Left colon (tissue), 1 donor: ENCODE results near the gene SLC41A3.

DNA sequence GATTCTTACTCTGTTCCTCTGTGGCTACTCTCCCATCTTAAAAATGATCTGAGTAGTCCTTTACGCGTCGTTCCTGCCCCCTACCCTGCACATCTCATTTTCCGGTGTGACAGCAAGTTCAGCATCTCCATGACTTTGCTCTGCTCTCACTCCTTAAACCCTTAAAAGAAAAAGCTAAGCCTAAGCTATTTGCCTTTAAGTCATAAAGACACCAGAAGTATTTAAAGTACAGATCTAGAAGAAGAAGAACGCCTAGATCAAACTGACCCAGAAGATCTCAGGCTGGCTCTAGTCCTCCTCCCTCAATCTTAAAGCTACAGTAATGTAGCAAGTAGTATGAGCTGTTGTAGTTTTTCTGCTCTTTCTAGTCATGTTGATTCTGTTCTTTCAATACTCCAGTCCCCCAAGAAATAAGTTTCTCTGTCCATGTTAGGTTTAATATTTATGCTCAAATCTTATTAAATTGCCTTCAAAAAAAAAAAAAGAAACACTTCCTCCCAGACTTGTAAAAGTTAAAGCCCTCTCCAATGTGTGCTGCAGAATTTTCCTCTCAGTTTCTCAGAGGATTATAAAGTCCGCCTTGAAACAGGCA is 135.1 kb upstream of the ROPN1B start:
- PRO-cap = no peak

DNA sequence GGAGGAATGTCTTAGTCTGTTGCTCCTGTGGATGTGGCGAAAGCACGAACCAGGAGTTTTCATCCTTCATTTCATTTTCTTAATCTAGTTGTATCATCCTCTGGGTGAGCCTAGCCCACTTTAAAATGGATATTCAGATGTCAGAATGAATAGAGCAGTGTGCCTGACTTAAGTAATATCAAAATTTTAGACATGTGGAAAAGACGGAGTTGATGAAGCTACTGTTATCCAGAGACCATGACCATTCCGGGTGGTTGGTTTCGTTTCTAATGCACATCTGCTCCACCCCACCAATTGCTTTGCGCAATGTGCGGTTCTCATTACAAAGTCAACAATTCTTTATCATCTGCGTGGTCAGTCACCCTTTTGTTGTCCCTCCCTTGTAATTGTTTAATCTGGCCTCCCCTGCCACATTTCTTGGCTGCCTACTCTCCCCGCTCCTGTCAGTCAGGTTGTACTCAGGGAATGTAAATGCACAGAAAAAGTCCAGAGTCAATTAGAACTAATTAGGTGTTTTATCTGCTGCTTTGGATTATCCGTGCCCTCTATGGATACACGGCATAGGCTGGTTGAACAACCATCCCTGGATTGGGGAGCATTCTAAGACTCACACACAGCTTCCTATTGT is 33.8 kb upstream of the ROPN1B start:
- PRO-cap = no peak

DNA sequence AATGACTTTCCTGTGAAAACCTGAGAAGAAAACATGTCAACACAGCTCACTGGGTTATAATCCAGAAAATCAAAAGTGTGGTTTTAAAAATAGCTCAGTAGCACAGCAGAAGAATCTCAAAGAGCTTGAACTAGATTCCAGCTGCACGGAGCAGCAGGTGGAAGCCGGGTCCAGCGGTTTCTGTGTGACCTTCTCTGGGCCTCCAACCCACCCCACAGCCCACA is 23.4 kb downstream of the SLC41A3 start:
- PRO-cap = no peak

- PRO-cap = unidirectional peak, plus-strand start at chr3:126083681; bidirectional peak, plus-strand start at chr3:126084219, minus-strand start at chr3:126084021
These were observed at the start of gene SLC41A3 for GRCh38 chr3:126083257-126084625. Gene SLC41A3 (minus strand): TSS chr3:126084124.

GRCh38 chr3:126157206-126157599 is 23.2 kb downstream of the ALDH1L1 start:
- PRO-cap = no peak

- PRO-cap = no peak
These were observed 4.2 kb upstream of the ALDH1L1 start for GRCh38 chr3:126184514-126185101.

- PRO-cap = no peak
These were observed 79.3 kb upstream of the ALDH1L1 start for GRCh38 chr3:126259492-126260289.

- PRO-cap = no peak
These were observed 87.8 kb downstream of the KLF15 start for GRCh38 chr3:126269316-126269839.

GRCh38 chr3:126287124-126288371 is 69.7 kb downstream of the KLF15 start:
- PRO-cap = no peak

DNA sequence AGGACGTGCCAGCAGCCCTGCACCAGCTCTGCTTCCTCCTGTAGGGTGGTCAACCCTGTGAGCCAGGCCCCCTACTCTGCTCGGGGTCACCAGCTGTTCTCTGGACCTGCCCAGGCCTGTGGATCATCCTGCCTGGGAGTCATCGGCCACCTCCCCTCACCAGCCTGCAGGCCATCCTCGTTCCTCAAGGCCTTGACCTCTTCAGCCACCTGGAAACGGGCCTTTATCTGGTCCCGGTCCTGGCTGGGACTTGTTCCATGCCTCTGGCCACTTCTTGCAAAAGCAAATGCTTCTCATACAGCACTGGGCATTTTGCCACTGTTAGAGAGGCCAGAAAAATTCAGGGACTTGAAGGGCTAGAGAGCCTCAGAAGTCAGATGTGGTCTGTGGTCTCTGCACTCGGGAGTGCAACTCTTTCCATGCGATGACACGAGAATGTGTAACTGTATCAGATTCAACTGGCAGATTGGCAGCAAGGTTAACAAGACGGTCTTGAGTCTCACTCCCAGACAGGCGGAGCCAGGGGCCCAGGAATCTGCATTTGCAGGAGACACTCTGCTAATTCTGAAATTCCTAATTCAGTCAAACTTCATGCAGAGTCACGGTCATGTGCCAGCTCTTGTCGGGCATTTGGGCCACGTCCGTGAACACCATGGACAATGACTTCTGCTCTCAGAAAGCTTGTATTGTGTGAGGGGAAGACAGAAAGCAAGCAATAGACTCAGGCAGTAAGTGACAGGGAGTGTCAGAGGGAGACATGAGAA is 16.9 kb upstream of the KLF15 start:
- PRO-cap = no peak

DNA sequence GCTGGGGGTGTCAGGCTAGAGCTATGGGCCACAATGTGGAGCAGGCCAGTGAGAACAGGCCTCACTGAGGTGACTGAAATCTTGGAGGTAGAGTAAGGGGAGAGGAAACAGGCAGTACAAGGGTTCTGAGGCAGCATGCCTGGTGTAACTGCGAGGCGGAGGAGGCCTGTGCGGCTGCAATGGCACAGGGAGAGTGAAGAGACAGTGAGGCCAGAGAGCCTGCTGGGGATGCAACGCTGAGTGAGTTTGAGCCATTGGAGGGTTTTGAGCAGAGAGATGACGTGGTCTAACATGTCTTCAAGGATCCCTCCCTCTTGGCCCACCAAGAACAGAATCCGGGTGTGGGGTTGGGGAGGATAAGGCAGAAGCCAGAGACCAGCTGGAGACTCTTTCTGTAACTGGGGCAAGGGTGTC is 17.5 kb upstream of the KLF15 start:
- PRO-cap = no peak

GRCh38 chr3:126451505-126451959 is 24.2 kb downstream of the ZXDC start:
- PRO-cap = no peak

- PRO-cap = no peak
These were observed 42.1 kb upstream of the C3orf22 start for GRCh38 chr3:126600843-126601320.

GRCh38 chr3:126602281-126602783 is 43.6 kb upstream of the C3orf22 start:
- PRO-cap = no peak

DNA sequence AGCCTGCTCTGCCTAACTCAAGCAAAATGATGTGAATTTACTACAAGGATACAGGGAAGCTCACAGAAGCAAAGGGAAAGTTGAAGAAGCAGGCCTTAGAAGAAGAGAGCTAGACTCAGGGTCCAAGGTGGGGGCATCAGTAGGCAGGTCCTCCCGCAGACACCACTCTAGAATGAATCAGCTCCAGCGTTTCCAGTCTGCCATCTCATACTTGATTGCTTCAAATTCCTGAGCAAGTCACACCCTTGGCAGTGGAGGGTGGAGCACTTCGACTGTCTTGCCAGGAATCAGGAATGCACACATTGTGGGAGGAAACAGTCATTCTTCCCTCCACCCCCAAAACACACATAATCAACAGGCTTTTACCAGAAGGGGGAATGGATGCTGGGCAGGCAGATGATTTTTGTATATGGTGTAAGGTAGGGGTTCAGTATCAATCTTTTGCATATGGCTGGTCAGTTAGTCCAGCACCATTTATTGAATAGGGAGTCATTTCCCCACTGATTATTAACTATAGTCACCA is 78.5 kb downstream of the CHCHD6 start:
- PRO-cap = no peak

DNA sequence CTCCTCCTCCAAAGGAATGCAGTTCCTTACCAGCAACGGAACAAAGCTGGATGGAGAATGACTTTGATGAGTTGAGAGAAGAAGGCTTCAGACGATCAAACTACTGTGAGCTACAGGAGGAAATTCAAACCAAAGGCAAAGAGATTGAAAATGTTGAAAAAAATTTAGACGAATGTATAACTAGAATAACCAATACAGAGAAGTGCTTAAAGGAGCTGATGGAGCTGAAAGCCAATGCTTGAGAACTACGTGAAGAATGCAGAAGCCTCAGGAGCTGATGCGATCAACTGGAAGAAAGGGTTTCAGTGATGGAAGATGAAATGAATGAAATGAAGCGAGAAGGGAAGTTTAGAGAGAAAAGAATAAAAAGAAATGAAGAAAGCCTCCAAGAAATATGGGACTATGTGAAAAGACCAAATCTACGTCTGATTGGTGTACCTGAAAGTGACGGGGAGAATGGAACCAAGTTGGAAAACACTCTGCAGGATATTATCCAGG is 98.2 kb downstream of the CHCHD6 start:
- PRO-cap = no peak

DNA sequence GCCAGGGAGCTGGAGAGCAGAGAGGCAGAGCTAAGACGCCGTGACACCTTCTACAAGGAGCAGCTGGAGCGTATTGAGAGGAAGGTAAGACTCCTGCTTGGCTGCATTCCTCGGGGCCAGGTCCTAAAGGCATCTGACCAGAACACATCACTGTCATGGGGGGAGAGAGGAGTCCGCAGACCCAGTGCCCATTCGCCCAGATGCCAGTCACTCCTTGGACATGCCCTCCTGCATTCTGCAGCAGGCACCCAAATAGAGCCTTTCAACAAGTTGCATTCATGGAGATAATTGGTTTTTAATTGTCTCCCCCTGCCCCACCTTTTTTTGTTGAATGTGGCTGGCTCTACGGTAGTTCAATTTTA is 130.3 kb upstream of the PLXNA1 start:
- PRO-cap = no peak

DNA sequence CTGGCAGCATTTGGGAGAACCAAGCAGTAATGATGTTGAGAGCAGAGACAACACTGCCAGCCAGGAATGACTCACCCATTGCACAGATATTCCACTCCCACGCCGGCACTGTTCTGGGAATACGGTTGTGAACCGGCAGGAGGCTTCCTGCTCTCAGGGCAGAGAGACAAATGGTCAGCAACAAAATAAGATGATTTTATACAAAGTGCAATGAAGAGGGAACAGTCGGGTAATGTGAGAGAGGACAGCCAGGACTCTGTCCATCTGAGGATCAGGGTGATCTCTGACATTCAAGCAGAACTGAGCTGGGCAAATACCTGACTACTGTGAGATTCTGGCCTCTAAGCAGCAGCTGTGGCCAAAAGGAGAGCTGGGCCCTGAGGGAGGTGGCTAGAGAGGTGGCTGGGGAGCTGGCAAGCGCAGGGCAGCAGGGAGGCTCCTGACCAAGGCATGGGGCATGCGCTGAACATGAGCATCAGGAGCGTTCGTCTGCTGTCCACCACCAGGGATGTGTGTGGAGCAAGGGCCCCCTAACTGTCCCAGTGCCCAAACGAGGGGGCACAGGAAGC is 56.0 kb upstream of the PLXNA1 start:
- PRO-cap = no peak

DNA sequence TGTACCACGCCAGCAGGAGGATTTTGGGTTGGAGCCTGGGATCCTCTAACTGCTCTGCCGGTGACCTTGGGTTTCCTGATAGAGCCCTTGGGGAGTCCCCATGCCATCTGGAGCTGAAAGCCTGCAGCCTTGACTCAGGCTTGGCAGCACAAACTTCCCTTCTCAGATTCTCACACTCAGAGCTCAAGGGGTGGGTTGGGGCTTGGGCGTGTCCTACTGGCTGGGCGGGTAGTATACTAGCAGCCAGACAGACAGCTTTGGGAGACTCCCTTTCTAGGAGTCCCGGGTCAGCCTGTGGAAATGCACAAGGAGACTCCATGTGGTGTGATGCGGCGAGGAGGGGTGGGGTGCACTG is 21.7 kb upstream of the PLXNA1 start:
- PRO-cap = no peak

DNA sequence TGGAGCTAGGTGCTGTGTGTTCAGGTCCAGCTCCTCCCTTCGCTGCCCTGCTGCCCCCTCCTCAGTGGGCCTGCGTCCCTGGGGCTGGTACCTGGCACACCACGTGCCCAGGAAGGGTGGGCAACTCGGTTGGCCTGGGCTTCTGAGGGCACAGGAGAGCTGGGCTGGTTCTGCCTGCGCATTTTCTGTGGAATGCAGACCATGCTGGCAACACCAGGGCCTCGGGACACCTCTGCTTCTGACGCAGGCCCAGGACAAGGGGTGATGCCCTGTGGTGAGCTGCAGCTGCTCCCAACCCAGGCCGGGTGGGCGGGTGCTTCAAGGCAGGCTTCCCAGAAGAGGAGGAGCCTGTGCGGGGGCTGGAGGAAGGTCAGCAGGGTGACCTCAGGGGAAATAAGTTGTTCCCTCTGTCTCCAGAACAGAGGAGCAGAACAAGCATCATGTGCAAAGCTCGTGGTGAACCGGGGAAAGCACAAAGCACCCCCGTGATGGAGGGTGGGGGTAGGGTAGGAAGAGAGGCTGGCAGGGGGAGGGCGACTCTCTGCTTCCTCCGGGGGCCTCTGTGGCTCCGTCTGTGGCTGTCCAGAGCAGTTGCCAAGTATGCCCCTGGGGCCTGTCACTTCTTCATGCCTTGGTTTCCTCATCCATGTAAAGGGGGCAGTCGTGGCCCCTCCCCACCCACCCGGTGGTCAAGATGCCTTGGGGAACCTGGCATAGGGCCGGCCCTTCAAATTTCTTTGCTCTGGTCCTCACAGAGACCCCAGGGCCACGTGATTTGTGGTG is 10.9 kb upstream of the PLXNA1 start:
- PRO-cap = no peak